Measurements from ENCODE around the genes PHF8, MAGEH1, VSIG4 and AR.

GRCh38 chrX:54043745-54044568 lies at the start of gene PHF8:
TSS of gene PHF8 (minus strand) at chrX:54044473.
- RRBS, result 27% methylated on average over 27 of the region's 85 CpGs

DNA sequence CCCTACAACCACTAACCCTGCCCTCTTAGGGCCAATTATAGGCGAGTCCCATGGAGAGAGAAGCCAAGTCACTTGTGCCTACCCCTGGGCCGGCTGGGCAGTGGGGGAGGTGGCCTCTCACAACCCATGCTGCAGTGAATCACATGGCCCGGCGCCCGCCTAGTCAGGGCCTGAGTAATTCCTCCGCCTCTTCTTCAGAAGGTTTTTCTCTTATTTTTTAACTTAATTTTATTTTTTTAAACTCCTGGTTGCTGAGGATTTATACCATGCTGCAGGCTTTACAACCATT lies 3.6 kb downstream of the FGD1 start:
- RRBS, result 20% methylated on average over 2 of the region's 6 CpGs

GRCh38 chrX:54747582-54748007 lies 50.5 kb downstream of the ITIH6 start:
- RRBS, result no CpG with 5 or more reads among the region's 4 CpGs

- RRBS, result no CpG with 5 or more reads among the region's 4 CpGs
Measured at GRCh38 chrX:54841215-54842015, 33.9 kb downstream of the MAGED2 start.

DNA sequence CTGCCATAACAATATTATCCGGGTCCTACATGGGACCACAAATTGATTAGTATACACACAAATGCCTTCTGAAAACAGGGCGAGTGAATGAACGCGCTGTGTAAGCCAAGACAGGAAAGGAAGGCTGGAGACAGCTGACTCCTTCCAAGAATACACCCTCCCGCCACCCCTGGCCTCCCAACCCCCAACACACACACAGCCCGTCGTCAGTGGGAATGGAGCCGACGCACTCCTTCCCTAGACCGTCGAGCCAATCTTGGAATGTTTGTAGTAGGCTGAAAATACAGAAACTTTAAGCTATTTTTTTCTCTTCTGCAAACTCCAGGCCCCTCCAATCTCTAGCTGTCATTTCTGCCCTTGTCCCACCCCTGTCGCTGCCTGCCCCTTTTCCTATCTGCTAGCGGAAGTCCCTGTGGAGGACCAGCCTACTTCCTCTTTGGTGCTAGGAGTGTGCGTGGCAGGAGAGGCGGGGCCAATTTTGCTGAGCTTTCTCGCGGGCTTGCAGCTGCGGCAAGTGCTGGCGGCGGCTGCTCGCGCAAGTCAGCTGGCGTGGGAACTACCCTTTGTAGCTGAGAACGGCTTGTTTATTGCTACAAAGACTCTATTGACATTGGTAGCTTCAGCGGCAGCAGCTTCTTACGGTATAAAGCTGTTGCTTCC lies at the start of gene MAGEH1:
MAGEH1 (plus strand) TSS at position 475 of the 660 bp plus-strand sequence.
- RRBS, result no CpG with 5 or more reads among the region's 26 CpGs

- RRBS, result no CpG with 5 or more reads among the region's 45 CpGs
Measured at GRCh38 chrX:55452393-55453701, 920 bp downstream of the MAGEH1 start.

DNA sequence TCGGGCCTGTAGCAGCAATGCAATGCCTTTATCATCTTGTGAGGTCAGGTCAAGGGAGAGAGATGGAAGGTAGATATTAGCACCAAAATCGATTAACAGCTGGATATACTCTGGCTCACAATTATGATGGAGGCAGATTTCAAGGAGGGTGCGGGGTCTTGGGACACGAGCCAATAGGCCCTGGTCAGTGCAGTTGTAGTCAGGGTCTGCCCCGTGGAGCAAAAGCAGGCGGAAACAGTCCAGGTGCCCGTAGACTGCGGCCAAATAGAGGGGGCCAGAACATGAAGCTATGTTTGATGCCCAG lies 5.6 kb downstream of the ASB12 start:
- RRBS, result no CpG with 5 or more reads among the region's 8 CpGs

DNA sequence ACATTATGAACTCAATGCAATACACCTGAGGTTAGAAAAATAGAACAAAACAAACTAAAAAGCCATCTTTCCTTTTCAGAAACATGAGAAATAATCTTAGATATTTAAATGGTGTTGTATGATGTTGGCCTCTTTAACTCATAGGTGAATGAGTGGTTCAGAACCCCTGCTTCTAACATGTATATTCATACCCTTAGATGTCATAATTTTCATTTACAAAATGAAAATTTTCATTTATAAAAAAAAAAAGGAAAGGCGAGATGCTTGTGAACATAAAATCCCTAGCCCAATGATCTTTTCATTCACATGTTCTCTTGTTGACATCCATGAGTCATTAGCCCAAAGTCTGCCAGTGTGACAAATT lies 25.1 kb downstream of the MTMR8 start:
- RRBS, result no CpG with 5 or more reads among the region's 1 CpG

DNA sequence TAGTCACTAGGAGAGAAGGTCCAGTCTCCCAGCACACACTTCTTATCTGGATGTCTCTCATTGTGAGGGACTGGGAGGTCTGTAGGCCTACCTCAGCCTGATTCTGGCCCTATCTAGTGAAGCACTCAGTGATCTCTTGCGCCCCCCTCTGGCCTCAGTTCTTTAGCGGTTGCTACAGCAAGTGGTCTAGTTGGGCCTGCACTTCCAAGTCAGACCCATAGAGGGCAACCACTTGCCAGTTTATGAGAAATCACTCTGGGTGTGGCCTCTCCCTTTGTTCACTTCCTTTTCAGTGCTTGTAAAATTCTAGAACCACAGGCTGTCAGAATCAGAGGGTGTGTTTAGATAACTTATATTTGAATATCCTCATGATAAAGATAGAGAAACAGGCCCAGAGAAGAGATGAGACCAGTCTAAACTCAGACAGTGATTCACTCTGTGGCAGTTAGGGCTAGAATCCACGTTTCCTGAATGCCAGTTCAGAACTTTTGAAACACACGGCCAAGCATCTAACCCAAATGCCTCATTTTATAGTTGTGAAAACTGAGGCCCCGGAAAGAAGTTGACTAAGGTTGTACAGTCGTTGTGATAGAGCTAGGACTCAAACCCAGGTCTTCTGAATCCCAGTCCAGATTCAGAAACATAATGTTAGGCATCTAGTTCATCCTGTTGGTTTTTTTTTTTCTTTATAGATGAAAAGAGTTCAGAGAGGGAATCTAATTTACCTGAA lies 61.0 kb upstream of the LAS1L start:
- RRBS, result no CpG with 5 or more reads among the region's 6 CpGs

DNA sequence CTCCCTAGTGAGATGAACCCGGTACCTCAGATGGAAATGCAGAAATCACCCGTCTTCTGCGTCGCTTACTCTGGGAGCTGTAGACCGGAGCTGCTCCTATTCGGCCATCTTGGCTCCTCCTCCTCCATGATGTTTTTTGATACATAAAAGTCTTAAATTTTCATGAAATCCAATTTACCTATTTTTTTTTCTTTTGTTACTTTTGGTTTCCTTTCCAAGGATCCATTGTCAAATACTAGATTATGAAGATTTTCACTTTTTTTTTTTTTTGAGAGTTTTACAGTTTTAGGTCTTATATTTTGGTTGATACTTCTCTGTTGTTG lies 46.9 kb upstream of the MSN start:
- RRBS, result no CpG with 5 or more reads among the region's 6 CpGs

DNA sequence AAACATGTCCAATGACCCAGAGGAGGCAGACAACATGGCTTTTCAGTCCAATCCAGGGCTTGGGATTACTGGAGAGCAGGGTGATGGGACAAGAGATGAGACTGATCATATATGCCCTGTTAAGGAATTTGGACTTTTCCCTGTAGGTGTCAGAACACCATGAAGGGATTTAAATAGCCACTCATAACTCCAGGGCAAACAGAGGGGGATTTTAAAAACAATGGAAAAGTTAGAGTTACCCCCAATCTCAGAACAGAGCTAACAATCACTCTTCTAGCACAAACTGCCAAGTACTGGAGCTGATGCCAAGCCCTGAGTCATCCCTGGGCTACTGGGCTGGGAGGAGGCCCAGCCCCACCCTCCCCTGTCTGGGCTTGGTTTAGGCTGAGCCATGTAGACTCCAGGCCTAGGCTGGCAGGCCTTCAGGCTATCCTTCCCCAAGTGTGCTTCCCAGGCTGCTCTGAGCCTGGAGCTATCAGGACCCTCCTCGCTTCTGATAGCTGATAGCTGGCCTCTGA lies 22.6 kb upstream of the MSN start:
- RRBS, result no CpG with 5 or more reads among the region's 1 CpG

DNA sequence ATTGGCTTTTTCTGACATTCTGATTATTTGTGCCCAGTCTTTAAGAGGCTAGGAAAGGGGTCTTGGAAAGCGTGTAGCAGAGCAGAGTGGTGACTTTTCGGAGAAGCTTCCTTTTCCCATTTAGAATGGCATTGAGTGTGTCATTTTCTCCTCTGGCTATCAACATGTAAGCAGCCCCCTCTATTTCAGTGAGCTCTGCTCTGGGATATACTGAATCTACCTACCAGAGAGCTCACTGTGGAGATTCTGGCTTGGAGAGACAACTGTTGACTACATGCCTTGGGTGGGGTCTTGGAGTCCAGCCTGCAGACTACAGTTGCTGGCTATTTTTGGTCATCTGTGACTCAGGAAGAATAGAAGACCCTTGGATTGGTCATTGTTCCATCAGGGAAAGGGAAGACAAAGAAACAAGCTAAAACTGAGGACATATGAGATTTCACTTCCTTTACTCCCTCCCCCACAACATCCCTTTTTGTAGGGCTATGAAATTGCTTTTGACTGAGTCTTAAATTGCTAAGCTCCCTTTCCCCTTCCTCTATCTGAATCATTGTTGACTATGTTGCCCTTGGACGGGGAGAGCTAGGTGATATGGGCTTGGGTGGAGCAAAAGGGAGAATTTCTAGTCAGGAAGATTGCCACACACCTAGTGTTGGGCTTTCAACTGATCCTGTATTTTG lies 11.5 kb downstream of the MSN start:
- RRBS, result no CpG with 5 or more reads among the region's 3 CpGs

DNA sequence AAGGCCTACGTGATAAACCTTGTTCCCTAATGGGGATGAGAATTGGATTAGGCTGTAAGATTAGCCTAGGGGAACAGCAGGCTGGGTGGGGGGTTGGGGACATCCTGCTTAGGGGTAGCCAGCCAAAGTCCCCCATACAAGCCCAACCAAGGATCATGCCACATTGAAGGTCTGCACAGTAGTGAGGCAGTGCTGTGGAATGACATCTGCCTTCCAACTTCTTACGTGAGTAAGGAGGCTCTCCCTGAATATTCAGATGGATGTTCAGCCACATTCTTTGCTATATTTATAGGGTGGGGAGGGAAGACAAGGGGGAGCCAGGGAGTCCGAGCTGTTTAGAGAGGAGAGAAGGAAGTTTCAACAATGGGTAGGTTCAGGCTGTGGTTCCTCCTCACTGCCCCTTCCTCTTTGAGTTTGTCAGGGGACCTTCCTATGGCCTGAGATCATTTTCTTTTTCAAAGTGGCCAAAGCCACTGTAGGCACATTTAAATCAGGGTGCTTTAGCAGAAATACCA lies 29.7 kb downstream of the MSN start:
- RRBS, result no CpG with 5 or more reads among the region's 3 CpGs

DNA sequence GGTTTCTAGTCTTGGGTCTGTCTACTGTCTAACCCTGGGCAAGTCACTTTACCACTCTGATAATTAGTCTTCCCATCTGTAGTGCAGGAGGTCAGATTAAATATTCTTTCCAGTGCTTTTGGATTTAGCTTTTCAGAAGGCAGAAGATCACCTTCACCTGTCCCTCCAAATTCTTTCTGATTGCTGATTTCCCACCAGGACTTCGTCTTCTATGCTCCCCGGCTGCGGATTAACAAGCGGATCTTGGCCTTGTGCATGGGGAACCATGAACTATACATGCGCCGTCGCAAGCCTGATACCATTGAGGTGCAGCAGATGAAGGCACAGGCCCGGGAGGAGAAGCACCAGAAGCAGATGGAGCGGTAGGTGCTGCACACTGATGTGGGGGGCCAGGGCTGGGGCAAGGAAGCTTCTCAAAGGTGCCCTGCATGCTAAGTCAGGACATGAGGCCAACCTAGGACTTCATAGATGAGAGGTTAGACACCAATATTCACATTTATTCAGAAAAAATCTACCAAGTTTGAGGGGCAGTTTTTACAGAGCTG lies 67.7 kb downstream of the MSN start:
- RRBS, result no CpG with 5 or more reads among the region's 9 CpGs

GRCh38 chrX:65957060-65957377 lies 82.9 kb downstream of the VSIG4 start:
- RRBS, result no CpG with 5 or more reads among the region's 12 CpGs

DNA sequence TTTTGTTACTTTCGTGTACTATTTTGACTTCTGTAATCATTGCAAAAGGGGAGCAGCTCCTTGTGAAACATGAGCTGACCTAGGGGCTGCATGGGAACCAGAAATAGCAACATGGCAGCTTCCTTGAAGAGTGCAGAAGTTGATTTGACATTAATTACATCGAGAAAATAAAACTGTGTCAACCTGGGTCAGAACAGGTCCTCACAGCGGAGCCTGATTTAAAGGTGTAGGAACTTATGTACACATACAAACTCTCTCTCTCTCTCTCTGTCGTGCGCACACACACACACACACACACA lies 19.0 kb downstream of the VSIG4 start:
- RRBS, result no CpG with 5 or more reads among the region's 5 CpGs

- RRBS, result no CpG with 5 or more reads among the region's 4 CpGs
Measured at GRCh38 chrX:66039934-66040499, at the start of gene VSIG4. TSS of gene VSIG4 (minus strand) at chrX:66040080.

DNA sequence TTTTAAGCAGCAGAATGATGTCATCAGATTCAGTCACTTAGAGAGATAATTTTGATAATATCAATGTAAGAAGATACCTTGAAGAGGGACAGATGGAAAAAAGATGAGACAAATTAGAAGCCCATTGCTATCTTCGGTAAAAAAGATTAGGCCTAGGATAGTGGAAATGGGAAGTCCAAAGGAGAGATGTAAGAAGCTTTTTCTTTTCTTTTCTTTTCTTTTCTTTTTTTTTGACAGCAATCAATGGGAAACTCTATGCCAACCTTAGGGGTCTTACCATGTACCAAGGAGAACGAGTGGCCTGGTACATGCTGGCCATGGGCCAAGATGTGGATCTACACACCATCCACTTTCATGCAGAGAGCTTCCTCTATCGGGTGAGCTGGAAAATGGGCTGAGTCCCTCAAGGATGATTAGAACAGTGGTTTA lies 94.6 kb downstream of the HEPH start:
- RRBS, result no CpG with 5 or more reads among the region's 3 CpGs

DNA sequence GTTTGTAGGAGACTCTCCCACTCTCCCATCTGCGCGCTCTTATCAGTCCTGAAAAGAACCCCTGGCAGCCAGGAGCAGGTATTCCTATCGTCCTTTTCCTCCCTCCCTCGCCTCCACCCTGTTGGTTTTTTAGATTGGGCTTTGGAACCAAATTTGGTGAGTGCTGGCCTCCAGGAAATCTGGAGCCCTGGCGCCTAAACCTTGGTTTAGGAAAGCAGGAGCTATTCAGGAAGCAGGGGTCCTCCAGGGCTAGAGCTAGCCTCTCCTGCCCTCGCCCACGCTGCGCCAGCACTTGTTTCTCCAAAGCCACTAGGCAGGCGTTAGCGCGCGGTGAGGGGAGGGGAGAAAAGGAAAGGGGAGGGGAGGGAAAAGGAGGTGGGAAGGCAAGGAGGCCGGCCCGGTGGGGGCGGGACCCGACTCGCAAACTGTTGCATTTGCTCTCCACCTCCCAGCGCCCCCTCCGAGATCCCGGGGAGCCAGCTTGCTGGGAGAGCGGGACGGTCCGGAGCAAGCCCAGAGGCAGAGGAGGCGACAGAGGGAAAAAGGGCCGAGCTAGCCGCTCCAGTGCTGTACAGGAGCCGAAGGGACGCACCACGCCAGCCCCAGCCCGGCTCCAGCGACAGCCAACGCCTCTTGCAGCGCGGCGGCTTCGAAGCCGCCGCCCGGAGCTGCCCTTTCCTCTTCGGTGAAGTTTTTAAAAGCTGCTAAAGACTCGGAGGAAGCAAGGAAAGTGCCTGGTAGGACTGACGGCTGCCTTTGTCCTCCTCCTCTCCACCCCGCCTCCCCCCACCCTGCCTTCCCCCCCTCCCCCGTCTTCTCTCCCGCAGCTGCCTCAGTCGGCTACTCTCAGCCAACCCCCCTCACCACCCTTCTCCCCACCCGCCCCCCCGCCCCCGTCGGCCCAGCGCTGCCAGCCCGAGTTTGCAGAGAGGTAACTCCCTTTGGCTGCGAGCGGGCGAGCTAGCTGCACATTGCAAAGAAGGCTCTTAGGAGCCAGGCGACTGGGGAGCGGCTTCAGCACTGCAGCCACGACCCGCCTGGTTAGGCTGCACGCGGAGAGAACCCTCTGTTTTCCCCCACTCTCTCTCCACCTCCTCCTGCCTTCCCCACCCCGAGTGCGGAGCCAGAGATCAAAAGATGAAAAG lies at the start of gene AR:
AR (plus strand) TSS at position 451 of the 1,145 bp plus-strand sequence.
- RRBS, result 24% methylated on average over 22 of the region's 63 CpGs